Breast (tissue), 4 donors: ENCODE results near the gene TNFAIP8L3.

GRCh38 chr15:51094588-51095679 lies at the start of gene TNFAIP8L3:
Gene TNFAIP8L3 (minus strand): TSS chr15:51094906.
- PRO-cap, 3 experiments: peak in 2 of 3 experiments; most common plus-strand start chr15:51094855 (in 1); most common minus-strand start chr15:51094906 (in 2)
- RRBS: 3% methylated on average over 37 of the region's 100 CpGs

DNA sequence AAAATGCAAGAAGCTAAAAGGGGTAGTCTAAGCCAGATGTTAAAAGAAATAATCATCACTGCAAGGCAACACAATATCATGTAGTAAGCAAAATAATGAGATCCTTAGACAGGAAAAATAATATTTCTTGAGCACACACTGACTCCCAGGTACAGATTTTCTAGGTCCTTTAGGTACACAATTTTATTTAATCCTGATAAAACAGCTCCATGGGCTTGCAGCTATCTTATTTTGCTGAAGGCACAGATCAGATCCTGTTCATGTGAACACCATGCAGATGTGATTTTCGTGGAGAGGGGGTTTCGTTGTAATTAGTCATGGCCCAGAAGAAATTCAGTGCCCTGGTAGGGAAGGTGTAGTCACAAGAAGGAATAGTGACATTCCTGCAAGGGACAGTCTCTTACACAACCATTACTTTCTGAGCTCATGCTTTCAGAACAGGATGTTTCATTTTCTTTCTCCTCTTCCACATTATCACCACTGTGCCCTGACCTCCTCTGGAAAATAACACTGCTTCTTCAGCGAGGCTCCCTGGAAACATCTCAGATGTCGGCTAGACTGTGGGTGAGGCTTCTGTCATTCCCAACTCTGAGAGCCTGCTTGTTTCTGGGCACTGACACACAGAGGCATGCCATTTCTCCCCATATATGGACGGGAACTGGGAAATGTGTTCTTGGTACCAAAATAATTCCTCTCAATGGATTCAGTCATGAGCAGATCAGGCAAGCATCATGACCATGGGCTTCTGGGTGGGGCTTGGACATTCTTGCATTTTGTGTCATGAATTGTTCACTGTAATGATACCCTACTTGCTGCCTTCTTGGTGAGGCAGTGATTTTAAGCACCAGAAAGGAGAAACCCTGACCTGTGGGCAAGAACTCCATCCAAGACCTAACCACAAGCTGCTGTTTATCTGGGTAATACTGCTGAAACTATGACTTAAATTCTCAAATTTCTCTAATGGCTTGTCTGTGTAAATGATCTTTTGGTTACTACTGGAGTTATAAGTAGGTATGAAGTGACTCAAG lies 14.2 kb upstream of the TNFAIP8L3 start:
- PRO-cap, 3 experiments: no peak in any of the 3 experiments
- RRBS: no CpG with 5 or more reads among the region's 5 CpGs

DNA sequence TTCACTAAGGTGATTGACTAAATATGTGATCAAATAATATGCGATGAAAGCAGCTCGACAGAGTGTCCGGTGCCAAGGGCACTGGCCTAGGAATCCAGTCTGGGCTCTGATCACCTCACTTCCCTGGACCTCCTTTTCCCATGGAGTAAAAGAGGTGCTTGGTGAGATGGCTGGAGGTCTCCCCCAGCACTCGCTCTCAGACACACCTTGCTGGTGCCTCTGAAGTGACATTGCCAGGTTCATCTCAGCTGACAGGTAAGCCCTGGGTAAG lies 65.3 kb upstream of the TNFAIP8L3 start:
- PRO-cap, 3 experiments: no peak in any of the 3 experiments
- RRBS: no CpG with 5 or more reads among the region's 4 CpGs

DNA sequence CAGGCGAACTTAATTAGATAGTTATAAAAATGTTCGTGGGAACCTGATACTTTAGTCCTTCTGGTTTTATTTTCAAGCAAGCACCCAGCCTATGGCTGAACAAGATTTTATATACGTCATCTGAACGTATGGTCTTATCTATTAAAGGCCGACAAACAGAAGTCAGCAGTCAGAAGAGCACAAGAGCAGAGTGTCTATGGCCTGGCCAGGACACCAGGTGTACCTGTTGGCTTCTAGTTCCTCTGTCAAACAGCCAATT lies 64.3 kb downstream of the LEO1 start:
- PRO-cap, 3 experiments: no peak in any of the 3 experiments
- RRBS: no CpG with 5 or more reads among the region's 5 CpGs

- PRO-cap, 3 experiments: no peak in any of the 3 experiments
- RRBS: no CpG with 5 or more reads among the region's 7 CpGs
These were observed 35.7 kb downstream of the LEO1 start for GRCh38 chr15:51935471-51936747.

DNA sequence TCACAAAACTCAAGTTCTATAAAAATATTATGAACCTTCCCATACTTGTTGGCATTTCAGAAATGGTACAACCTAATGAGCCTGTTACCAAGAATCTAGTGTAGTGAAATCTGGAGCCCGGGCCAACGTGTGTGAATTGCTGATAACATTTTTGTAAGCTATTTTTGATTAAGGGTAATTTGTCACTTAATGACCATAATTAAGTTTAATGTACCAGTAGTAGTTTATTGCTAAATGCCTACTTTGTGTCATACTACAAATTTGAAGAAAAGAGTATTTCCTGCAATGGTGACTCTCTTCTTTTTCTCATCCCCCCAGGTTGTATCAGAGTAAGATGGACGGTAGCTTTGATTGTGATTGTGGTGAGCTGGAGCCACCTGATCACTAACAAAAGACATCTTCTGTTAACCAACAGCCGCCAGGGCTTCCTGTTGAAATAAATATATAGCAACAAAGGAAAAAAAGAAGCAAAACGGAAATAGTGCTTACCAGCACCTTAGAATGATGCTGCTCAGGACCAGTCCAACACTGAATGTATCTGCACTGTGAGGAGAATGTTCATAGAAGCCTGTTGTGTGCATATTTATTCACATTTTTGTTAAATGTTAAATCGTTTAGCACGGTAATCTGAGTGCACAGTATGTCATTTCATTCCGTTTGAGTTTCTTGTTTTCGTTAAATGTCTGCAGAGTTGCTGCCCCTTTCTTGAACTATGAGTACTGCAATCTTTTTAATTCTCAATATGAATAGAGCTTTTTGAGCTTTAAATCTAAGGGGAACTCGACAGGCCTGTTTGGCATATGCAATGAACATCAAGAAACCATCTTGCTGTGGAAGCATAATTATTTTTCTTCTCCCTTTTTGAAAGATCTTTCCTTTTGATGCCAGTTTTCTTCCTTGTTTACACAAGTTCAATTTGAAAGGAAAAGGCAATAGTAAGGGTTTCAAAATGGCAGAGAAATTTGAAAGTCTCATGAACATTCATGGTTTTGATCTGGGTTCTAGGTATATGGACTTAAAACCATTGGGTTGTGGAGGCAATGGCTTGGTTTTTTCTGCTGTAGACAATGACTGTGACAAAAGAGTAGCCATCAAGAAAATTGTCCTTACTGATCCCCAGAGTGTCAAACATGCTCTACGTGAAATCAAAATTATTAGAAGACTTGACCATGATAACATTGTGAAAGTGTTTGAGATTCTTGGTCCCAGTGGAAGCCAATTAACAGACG lies 26.9 kb downstream of the MAPK6 start:
- PRO-cap, 3 experiments: no peak in any of the 3 experiments
- RRBS: no CpG with 5 or more reads among the region's 12 CpGs

DNA sequence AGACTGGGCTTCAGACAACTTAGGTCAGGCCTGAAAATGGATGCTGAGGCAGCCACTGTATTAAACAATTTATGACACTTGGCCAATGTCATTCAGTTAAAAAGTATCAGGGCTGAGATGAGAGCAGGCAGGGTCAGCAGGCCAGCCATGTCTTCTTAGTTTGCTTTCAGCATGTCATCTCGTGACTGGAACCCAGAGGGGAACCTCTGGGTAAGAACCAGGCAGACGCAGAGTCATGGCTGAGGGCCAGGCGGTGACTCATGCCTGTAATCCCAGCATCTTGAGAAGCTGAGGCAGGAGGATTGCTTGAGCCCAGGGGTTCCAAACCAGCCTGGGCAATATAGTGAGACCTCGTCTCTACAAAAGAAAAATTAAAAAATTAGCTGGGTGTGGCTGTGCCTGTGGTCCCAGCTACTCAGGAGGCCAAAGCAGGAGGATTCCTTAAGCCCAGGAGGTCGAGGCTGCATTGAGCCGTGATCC lies 11.8 kb downstream of the BCL2L10 start:
- PRO-cap, 3 experiments: no peak in any of the 3 experiments
- RRBS: no CpG with 5 or more reads among the region's 6 CpGs

GRCh38 chr15:52294733-52295431 lies 722 bp downstream of the MYO5C start:
- PRO-cap, 3 experiments: peak in 1 of 3 experiments; most common plus-strand start chr15:52294932 (in 1)
- RRBS: 2% methylated on average over 24 of the region's 38 CpGs

- PRO-cap, 3 experiments: no peak in any of the 3 experiments
- RRBS: no CpG with 5 or more reads among the region's 3 CpGs
These were observed 111.3 kb downstream of the MYO5A start for GRCh38 chr15:52417276-52417822.

DNA sequence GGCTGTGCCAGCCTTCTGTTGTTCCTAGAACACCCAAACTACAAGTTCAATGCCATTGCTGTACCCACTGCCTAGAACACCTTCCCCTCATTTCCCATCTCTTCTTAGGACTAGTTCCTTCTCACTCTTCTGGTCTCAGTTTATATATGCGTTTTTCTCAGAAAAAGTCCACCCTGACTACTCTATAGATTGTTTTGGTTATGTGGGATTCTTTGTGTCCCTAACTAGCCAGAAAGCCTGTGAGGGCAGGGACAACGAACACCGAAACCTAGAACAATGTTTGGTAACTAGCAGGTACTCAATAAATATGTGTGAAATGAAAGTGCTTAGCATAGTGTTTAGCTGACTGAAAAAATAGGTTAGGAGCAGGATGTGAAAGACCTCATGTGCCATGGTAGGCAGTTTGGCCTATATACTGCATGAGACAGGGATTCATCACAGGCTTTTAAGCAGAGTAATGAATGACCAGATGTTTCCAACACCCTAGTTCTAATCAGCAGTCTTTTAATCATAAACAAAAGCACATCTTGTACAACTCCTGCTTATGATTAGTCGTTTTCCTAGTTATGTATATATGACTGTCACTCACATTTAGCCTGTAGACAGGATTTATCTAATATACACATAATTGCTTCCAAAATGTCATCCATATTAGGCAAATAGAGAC lies 64.2 kb downstream of the MYO5A start:
- PRO-cap, 3 experiments: no peak in any of the 3 experiments
- RRBS: no CpG with 5 or more reads among the region's 4 CpGs

GRCh38 chr15:52481759-52482308 lies 46.8 kb downstream of the MYO5A start:
- PRO-cap, 3 experiments: peak in 1 of 3 experiments; most common plus-strand start chr15:52482095 (in 1)
- RRBS: no CpG with 5 or more reads among the region's 3 CpGs

DNA sequence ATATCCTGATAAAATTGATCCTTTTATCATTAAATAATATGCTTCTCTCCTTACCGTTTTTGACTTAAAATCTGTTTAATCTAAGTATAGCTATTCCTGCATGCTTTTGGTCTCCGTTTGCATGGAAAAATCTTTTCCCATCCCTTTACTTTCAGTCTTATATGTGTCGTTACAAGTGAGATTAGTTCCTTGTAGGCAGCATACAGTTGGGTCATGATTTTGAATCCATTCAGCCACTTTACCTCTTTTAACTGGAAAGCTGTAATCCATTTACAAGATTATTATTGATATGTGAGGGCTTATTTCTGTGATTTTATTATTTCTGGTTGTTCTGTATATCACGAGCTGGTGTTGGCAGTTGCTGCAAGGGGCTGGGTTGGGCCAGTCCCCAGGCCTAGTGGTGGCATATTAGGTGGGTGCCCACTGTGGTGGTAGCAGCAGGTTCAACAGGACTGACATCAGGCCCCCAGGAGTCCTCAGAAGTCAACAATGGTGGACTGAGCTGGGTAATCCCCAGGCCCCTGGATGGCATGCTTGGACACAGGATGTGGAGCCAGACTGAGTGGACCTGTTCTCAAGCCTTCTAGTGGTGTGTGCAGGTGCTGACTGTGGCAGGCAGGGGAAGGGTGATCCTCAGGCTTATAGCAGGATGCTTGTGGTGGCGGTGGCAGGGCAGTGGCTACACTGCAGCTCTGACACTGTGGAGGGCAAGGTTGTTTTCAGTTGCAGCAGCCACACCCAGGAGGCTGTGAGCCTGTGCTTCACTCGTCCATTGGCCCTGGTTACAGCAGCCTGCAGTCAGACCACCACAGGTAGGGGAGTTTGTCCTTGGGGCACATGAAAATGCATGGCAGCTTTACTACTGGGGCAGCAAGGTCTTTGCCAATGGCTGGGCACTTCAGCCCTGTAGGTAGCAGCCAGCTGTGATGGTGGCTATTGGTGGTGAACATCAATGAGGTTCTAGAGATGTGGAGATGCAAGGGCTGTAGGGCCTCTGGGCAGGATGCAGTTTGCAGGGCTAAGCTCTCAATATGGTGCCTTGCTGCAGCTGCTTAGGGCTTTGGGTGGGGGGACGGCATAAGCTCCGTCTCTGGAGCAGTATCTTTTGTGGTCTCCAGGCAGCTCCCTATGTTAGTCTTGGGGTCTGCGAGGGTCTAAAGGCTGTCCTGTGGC lies 17.3 kb upstream of the MYO5A start:
- PRO-cap, 3 experiments: peak in 1 of 3 experiments; most common minus-strand start position 781 of the sequence (in 1)
- RRBS: no CpG with 5 or more reads among the region's 9 CpGs

DNA sequence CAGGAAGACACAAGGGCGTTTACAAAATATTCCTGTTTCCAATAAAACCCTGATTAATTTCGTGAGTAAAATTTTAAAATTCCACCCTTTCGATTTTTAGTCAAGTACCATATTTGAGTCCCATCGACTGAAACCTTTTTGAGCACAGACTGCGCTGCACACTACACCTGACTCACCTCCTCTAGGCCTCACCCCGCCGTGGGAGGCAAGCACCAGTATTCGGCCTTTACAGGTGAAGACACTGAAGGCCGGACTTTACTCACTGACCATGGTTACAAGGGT lies 776 bp downstream of the ARPP19 start:
- PRO-cap, 3 experiments: peak in 1 of 3 experiments; most common plus-strand start position 241 of the sequence (in 1); most common minus-strand start position 178 of the sequence (in 1)
- RRBS: no CpG with 5 or more reads among the region's 9 CpGs

DNA sequence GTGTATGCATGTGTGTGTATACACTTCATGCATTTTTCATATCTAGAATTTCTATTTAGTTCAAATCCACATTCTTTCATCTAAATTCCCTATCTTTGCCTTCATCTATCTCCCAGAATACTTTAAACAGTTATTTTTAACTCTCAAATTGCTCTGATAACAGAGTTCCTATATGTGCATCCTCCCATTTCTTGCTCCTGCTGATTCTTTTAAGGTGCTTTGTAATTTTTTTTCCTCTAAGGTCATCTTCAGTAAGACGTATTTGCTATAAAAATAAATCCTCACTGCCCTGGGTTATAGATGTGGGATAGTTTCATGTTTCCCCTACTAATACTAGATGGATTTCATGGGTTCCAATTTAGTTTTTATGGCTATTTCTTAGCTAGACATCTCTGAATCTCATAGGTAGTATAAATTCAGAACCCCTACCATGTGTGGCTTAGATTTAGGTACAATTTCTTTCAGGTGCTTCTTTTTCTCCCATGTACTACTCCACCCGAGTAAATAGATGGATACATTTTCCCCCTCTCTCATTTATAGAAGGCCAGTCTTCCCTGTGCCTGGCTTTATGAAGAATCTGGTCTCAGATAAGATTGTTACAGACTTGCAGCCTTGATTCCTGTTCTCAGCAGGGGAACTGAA lies 33.5 kb upstream of the ARPP19 start:
- PRO-cap, 3 experiments: no peak in any of the 3 experiments
- RRBS: no CpG with 5 or more reads among the region's 2 CpGs

- PRO-cap, 3 experiments: peak in 2 of 3 experiments; most common plus-strand start chr15:52652175 (in 1); most common minus-strand start chr15:52652032 (in 1)
- RRBS: no CpG with 5 or more reads among the region's 10 CpGs
These were observed 27.3 kb downstream of the ATOSA start for GRCh38 chr15:52651793-52652458.

- PRO-cap, 3 experiments: peak in 3 of 3 experiments; most common plus-strand start chr15:52679614 (in 1); most common minus-strand start chr15:52679656 (in 3)
- RRBS: 4% methylated on average over 6 of the region's 14 CpGs
These were observed 289 bp upstream of the ATOSA start for GRCh38 chr15:52679583-52679771.

DNA sequence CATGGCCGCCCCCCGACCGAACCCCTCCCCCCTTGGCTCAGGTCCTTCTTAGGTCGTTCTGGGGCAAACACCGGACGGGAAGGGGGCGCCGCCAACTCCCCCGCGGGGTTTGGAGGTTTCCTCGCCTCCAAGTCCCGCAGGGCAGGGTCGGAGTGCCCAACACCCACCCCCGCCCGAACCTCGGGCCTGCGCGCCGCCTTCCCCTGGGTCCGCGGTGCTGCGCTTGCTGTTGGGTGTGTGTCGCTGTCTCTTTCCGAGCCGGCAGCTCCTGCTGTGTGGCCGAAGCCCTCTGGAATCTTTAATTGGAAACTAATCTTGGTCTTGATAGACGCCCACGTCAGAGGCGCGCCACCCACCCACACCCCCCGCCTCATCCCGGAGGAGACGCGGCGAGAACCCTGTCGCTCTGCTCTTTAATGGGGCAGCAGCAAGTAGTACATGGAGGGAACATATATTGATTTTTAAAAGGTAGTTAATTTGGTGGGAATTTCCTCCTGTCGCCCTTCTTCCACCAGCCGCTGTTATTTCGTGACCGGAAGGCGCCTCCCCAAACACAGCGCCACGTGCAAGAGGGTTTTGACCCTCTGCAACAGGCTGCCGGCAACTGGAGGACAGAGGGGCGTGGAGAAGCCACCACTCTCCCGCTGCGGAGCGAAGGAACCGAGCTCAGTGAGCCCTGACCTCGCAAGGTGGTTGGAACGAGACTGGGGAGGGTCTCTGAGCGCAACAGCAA lies 4.6 kb downstream of the ONECUT1 start:
- PRO-cap, 3 experiments: no peak in any of the 3 experiments
- RRBS: 4% methylated on average over 11 of the region's 52 CpGs

DNA sequence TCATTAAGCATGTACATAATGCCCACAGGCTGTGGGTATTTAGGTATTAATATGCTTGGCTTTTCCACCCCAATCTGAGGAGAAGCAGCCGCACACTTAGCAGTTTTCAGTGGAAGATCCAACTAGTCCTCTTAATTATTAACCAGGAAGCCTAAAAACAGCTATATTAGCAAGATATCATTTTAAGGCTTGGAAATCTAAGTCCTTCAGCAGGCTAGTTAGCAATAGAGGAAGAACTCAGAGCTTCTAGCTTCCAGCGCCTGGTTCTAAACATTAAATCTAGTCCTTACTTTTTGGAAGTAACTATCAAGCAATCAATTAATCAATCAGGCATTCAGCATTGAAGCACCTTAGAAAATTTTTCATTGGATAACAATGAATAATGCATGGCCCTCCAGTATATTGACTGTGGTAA lies 16.9 kb upstream of the ONECUT1 start:
- PRO-cap, 3 experiments: no peak in any of the 3 experiments
- RRBS: no CpG with 5 or more reads among the region's 2 CpGs

- PRO-cap, 3 experiments: peak in 3 of 3 experiments; most common plus-strand start chr15:55290203 (in 3); most common minus-strand start chr15:55290271 (in 2)
- RRBS: 2% methylated on average over 30 of the region's 52 CpGs
These were observed 746 bp upstream of the RAB27A start for GRCh38 chr15:55290067-55291051.

- PRO-cap, 3 experiments: no peak in any of the 3 experiments
- RRBS: no CpG with 5 or more reads among the region's 3 CpGs
These were observed 22.7 kb downstream of the CCPG1 start for GRCh38 chr15:55385368-55385910.